Renal cortical epithelial cell (primary cell): ENCODE measurements around a stretch of chr14.

GRCh38 chr14:64232187-64233318, 61.6 kb downstream of the ESR2 start:
- RRBS = no CpG with 5 or more reads among the region's 19 CpGs

DNA sequence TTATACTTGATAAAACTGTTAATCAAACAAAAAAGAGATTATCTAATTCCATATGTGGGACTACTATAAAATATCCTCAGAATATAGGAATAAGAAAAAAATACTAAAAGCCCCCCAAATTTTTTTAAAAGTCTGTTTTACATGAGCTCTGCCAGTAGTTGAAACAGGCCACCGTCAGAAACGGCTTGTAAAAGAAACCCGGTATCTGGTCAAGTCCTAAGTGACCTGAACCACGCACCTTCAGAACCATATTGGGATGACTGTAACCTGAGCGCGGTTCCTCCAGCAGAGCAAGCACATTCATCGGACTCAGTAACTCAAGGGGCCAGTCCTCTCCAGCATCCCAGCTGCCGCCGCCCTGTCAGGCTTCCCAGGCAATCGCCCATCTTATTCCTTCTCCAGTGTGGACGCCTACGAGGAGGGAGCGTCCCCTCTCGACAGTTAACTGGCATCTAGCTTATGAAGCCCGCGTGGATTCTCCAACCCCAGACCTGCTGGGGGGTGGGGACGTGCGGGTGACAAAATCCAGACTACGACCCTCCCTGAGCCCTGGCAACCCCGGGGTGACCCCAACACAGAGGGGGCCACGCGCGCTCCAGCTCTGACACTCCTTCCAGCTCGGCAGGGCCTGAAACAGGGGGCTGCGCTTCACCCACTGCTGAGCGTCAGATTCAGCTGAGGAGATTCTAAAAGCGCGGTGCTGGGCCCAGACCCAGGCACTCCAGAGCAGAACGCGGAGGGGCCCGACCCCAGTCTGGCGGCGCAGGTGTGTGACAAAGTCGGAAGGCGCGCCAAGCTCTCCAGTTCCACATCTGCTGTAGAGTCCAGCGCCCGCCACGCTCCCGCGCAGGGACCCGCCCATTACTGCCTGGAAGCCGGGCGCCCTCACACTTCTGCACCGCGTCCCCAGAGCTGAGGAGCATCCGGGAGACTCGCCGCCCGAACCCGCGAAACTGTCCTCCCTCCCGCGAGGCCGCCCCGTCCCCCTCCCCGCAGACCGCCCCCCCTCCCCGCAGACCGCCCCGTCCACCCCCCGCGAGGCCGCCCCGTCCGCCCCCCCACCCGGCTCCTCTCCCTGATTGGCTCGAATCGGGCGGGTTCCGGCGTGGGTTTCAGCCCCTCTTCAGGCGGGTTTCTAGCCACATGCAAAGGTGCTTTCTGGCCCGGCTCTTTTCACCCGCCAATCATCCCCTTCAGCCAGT, 43.9 kb upstream of the ESR2 start:
- RRBS = 2% methylated on average over 10 of the region's 75 CpGs

- RRBS = no CpG with 5 or more reads among the region's 7 CpGs
Measured at GRCh38 chr14:64522658-64523181, 17.8 kb upstream of the HSPA2 start.

DNA sequence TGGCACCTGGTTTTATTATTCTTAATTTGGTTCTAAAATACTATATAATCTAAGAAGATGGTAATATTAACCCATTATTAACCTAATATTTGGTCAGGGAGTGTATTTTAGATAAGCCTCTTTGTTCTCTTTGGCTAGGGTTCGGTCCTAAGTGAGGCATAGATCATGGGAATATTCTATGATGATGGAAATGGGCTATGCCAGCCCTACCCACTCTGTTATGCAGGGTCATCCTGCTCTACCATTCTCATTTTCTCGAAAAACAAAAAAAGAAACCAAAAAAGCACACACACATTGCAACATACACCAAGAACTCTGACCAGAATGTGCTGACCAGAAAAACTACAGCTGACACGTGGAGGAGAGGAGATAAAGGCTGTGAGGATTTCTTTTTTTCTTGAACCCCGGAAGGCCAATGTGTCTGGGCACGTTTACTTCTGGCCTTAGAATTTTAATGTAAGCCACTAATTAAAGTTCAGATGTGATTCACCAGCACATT, 66.6 kb upstream of the PLEKHG3 start:
- RRBS = no CpG with 5 or more reads among the region's 5 CpGs

DNA sequence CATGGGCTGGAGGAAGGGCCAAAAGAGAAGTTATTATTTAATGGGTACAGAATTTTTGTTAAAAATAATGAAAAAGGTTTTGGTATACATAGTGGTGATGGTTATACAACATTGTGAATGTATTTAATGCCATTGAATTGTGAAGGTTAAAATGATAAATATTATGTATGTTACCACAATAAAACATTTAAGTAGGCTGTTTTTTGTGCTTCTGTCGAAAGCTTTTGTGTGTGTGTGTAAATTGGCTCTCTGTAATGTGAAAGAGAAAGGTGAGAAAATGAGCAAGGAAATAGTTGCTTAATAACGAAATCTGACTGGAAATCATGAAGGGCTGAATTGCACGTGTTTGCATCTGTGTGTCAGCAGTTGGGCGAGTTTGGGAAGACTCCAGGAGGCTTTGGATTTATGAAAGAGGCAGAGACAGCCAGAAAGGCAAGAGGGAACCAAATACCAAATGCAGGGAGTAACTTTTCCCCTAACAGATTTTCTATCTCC, 47.3 kb upstream of the PLEKHG3 start:
- RRBS = no CpG with 5 or more reads among the region's 4 CpGs

DNA sequence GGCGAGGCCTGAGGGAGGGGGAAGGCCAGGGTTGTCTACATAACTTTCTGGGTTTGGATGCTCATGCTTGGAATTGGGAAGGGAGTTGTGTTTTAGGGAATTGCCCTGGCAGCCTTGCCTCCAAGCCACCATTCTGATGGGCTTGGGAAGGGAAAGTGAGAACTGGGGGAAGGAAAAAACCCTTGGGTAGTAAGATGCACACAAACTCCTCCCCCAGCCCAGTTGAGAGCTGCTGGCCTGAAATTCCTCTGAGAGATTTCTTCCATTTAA, 13.0 kb downstream of the PLEKHG3 start:
- RRBS = no CpG with 5 or more reads among the region's 1 CpG

- RRBS = no CpG with 5 or more reads among the region's 14 CpGs
Measured at GRCh38 chr14:64763541-64764081, 59.4 kb downstream of the PLEKHG3 start.

GRCh38 chr14:64766564-64767288, 62.5 kb downstream of the PLEKHG3 start:
- RRBS = no CpG with 5 or more reads among the region's 24 CpGs

GRCh38 chr14:64919591-64919937, 5.3 kb downstream of the CHURC1 start:
- RRBS = no CpG with 5 or more reads among the region's 5 CpGs

DNA sequence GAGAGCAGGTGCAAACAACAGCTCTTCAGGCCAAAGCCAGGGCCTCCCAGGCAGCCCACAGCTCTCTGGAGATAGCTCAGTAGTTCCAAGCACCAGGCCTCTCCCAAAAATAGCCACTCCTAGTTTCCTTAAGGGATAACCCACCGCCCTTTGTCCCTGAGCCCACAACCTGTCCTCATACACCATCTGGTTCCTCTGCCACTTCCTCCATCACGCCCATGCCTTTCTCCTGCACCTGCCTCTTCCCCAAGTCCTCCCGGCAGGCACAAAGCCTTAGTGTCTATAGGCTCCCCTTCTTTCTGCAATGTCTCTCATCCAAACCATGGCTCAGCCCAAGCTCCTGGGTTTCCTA, 2.1 kb downstream of the RAB15 start:
- RRBS = no CpG with 5 or more reads among the region's 3 CpGs

GRCh38 chr14:65044405-65045021, 57.8 kb downstream of the MAX start:
- RRBS = no CpG with 5 or more reads among the region's 14 CpGs

GRCh38 chr14:65077886-65078227, 24.5 kb downstream of the MAX start:
- RRBS = no CpG with 5 or more reads among the region's 7 CpGs

DNA sequence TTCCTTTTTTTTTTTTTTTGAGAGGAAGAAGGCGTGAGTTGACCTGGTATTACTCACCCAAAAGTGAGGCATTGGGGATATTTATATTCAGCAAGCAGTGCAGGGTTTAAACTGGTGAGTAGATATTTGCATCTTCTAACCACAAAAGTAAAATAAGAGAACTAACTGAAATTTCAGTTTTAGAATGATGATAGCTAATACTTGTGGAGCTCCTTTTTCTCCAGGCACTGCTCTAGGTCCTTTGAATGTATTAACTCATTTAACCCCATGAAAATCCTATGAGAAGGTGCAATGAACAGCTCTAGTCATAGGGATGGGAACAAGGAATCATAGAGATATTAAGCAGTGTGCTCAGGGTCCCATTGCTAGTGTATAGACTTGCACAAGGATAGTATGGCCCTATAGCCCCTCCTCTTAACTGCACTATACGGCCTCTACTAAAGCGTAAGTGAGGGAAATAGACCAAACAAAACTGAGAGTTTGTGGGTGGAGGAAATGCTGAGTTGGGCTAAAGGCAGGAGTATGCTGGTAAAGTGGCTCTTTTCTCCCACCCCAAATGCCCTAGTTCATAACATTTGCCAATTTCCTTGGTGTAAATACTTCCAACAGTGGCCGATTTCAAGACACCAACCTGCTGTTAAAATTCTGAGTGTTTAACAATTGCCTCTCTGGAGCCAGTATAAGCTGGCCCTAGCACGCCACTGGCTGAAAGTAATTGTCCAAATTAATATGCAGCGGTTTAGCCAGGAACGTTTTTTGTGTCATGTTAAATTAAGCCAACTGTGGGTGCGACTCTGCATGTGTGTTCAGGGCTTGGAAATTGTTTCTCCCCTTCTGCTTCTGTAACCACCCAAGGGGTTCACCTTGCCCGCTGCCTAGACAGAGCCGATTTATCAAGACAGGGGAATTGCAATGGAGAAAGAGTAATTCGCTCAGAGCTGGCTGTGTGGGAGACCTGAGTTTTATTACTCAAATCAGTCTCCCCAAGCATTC, 104.5 kb upstream of the MAX start:
- RRBS = no CpG with 5 or more reads among the region's 11 CpGs

GRCh38 chr14:65231288-65232198, 129.2 kb upstream of the MAX start:
- RRBS = no CpG with 5 or more reads among the region's 8 CpGs

DNA sequence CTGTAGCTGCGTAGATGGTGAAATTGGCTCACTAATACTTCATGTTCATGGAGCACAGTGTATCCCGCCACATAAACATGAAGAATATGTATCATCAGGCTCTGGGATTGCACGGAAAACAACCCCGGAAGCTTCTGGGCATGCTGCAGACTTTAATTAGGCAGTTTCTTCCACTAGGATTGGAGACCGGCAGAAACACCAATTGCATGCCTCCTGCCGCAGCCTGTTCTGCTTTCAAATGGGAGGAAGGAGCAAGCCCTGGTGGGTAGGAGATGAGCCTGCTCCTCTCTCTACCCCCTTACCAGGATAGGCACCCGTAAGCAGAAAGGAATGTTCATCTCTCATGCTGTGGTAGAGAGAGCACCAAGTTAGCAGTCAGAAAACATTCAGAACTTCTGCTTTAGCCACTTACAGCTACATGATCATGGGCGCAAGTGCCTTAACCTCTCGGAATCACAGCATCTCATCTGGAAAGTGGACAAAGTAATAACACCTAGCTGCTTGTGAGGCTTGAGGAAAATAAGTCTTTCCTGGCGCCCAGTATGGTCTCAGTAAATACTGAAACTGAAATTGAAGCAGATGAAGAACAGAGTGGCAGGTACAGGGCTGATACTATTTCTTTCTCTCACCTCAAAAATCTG, 129.9 kb upstream of the FUT8 start:
- RRBS = 21% methylated on average over 2 of the region's 10 CpGs

DNA sequence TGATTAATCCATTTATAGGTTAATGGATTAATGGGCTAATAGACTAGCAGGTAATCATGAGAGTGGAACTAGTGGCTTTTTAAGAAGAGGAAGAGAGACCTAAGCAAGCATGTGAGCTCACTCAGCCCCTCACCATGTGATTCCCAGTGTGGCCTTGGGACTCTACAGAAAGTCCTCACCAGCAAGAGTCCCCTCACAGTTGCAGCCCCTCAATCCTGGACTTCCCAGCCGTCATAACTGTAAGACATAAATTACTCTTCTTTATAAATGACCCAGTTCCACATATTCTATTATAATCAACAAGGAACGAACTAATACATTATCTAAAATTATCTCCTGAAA, 60.7 kb upstream of the FUT8 start:
- RRBS = no CpG with 5 or more reads among the region's 2 CpGs

DNA sequence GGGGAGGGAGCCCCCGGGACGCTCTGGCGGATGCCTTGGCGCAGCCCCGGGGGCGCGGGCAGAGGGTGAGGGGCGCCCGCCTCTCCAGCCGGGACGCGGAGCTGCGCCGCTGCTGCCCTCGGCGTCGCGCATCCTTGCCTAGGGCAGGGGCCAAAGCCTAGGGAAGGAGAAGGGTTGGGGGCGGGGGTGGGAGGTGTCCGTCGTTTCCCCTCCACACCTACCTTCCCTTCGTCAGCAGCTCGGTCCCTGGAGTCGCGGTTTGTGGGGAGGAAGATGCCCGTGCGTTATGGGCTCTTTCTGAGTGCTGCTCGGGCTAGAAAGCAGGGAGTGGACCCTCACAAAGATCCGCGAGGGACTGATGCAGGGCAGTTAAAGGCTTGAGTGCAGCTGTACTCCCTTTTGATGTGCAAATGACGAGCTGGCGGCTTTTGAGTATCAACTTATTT, 862 bp downstream of the FUT8 start:
- RRBS = 2% methylated on average over 6 of the region's 32 CpGs

- RRBS = no CpG with 5 or more reads among the region's 3 CpGs
Measured at GRCh38 chr14:65898795-65899030, 486.2 kb downstream of the FUT8 start.

DNA sequence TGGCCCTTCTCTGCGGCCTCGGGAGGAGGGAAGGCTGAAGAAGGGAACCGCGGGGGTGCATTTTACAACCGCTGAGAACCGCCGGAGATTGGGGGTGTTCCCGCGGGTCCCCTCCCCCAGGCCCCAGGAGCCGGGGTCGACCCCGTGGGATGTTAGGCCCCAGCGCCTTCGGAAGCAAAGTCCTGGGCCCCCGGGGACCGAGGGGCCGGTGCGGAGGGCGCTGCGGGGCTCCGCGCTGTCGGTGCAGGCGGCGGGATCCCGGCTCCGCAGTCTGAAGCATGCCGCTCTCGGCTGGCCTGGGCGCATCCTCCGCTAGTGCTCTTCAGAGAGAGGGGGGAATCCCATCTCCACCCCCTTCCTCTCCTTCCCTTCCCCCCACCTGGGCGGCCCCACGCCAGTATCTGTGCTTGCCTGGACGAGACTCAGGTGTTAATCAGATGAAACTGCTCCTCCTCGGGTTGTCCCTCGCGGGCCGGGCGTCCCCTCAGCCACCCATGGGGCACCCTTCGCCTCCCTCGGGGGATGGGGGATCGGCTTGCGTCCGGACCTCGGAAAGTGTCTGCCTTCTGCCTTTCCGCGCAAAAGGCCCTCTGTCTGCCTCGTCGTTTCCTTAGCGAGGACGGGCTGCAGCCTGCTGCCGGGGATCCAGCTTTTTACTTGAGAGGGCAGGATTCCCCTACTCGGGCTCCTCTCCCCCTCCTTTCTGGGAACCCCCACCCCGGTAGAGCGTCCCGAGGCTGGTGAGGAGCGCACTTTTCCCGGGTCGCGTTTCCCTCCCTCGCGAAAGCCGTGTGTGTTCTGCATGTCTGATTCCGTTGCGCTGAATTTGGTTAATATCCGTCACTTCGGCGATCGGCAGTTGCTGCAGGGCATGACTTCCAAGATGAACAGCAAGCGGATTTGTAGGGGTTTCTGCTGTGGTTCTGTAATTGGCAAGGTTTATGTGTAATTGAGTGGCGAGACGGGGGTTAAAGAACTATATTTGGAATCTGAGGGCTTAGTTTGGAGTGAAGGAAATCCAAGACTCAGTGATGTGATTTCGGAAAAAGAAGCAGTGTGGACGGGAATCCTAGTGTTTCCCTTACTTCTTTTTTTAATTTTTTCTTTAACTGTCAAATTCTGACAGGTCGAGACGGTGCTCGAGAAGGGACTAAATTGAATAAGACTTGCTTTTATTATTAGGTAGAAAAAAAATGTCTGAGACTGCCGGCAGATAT, 1.1 kb downstream of the GPHN start:
- RRBS = 2% methylated on average over 32 of the region's 78 CpGs

DNA sequence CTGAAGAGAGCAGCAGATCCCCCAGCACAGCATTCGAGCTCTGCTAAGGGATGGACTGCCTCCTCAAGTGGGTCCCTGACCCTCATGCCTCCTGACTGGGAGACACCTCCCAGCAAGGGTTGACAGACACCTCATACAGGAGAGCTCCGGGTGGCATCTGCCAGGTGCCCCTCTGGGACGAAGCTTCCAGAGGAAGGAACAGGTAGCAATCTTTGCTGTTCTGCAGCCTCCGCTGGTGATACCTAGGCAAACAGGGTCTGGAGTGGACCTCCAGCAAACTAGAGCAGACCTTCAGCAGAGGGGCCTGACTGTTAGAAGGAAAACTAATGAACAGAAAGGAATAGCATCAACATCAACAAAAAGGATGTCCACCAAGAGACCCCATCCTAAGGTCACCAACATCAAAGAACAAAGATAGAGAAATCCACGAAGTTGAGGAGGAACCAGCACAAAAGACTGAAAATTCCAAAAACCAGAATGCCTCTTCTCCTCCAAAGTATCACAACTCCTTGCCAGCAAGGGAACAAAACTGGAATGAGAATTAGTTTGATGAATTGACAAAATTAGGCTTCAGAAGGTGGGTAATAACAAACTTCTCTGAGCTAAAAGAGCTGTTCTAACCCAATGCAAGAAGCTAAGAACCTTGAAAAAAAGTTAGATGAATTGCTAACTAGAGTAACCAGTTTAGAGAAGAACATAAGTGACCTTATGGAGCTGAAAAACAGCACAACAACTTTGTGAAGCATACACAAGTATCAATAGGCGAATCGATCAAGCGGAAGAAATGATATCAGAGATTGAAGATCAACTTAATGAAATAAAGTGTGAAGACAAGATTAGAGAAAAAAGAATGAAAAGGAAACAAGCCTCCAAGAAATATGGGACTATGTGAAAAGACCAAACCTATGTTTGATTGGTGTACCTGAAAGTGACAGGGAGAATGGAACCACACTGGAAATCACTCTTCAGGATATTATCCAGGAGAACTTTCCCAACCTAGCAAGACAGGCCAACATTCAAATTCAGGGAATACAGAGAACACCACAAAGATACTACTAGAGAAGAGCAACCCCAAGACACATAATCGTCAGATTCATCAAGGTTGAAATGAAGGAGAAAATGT, 80.3 kb downstream of the GPHN start:
- RRBS = no CpG with 5 or more reads among the region's 9 CpGs